ENCODE measurements around the genes GOLGA8A and MEIS2.

DNA sequence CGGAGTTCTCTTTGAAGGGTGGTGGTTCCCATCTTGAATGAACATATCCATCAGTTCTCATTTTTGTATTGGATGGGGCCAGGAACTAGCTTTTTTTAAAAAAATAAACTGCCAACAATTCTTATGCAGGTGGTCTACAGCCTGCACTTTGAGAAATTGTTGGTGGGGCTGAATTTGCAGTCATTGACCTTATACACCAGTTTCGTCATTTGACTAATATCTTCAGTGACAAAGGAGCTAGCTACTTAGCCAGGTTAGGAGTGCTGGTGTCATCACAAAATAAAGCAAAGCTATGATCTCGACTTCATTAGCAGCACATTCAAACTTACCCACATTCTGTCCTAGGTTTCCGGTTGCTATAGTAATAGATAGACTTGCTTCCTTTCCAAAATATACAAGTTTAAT lies 180.2 kb downstream of the RYR3 start:
- RRBS: no CpG with 5 or more reads among the region's 4 CpGs

- RRBS: no CpG with 5 or more reads among the region's 4 CpGs
These were observed 100.8 kb upstream of the CHRM5 start for GRCh38 chr15:33867437-33867967.

GRCh38 chr15:34341421-34341848 lies 1.5 kb downstream of the NOP10 start:
- RRBS: no CpG with 5 or more reads among the region's 3 CpGs

GRCh38 chr15:34378988-34379918 lies 12.3 kb upstream of the LPCAT4 start:
- RRBS: no CpG with 5 or more reads among the region's 8 CpGs

GRCh38 chr15:34436571-34437605 lies 720 bp downstream of the GOLGA8A start:
- RRBS: 1% methylated on average over 52 of the region's 143 CpGs

- RRBS: no CpG with 5 or more reads among the region's 57 CpGs
These were observed at the start of gene GOLGA8A for GRCh38 chr15:34437606-34438050. Gene GOLGA8A, minus strand, starts transcription at chr15:34437808.

DNA sequence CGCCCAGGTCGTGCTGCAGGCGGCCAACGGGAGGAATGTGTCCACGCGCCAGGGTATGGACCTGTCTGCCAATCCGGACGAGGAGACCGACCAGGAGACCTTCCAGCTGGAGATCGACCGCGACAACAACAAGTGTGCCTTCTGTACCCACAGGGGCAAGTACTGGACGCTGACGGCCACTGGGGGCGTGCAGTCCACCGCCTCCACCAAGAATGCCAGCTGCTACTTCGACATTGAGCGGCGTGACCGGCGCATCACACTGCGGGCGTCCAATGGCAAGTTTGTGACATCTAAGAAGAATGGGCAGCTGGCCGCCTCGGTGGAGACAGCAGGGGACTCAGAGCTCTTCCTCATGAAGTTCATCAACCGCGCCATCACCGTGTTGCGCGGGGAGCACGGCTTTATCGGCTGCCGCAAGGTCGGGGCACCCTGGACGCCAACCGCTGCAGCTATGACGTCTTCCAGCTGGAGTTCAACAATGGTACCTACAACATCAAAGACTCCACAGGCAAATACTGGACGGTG lies 57.7 kb upstream of the GOLGA8A start:
- RRBS: no CpG with 5 or more reads among the region's 38 CpGs

GRCh38 chr15:34721677-34722913 lies 32.7 kb downstream of the GJD2 start:
- RRBS: 5% methylated on average over 8 of the region's 36 CpGs

- RRBS: no CpG with 5 or more reads among the region's 11 CpGs
These were observed 5.4 kb downstream of the ACTC1 start for GRCh38 chr15:34789578-34790669.

- RRBS: no CpG with 5 or more reads among the region's 3 CpGs
These were observed 59.7 kb upstream of the ACTC1 start for GRCh38 chr15:34855079-34855452.

GRCh38 chr15:35061447-35062460 lies 23.3 kb downstream of the NANOGP8 start:
- RRBS: no CpG with 5 or more reads among the region's 12 CpGs

- RRBS: 89% methylated on average over 10 of the region's 32 CpGs
These were observed 214.0 kb upstream of the NANOGP8 start for GRCh38 chr15:35298921-35299572.

DNA sequence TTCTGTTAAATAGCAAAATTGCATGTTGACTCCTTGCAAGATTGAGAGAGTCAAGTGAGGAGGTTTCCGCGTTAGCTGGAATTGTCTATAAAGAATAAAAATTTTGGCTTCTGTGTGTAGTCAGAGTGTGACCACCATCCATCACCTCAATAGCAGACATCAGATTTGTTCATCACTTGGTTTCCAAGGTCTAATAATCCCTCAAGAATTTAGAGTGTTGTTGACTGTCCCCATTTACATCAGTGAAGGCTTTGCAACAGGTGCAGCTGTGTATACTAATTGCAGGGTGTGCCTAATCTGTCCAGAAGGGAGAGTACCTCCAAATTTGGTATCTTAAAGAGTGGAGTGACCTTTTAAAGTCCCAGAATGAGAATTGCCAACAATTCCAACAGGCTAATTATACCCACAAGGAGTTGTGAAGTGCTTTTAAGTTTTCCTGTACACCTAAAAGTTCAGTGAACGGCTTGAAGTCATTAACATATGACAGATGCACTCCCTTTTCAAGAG lies 26.1 kb downstream of the CDIN1 start:
- RRBS: no CpG with 5 or more reads among the region's 3 CpGs

DNA sequence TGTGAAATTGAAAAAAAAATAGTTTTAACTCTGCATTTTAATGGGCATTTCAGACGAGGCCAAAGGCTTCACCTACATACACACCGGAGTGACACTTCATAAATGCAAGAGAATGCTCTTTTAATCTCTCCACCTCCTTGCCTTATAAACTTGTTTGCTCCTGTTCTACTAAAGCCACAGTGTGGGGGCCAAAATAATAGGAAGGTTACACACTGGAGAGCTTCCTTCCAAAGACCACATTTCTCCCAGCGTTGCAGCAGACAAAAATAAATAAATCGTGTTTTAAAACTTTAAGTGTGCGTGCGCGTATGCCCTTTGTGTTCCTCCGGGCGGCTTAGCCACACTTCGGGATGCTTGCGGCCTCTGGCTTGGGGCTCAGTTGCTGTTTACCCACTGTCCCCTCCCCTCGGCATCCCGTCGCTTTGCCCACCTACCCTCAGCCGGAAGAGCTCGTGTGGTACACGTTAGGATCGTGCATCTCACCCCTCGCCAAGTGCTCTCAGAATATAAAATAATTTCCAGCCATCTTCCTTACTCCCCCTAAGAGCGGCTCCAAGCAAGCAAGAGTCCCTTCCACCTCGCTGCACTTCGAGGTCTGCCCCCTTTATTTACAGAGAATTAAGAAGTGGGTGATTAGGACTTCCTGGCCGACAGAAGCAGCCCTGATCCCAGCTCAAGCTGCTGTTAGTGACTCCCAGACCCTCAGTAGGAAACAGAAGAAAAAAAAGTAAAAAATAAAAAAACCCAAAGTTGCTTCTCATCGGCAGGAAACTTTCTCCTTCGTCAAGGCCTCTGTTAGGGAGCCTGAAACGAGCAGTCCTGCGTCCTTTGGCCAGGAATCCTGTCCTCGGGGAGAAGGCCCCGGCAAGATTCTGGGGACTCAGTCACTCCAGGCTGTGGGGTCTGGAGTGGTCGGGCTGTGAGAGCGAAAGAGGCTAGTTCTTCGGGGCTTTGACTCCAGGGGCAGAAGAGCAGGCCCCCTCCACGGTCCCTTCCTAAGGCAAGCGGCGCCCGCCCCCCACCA lies 3.2 kb downstream of the MEIS2 start:
- RRBS: 1% methylated on average over 8 of the region's 36 CpGs

DNA sequence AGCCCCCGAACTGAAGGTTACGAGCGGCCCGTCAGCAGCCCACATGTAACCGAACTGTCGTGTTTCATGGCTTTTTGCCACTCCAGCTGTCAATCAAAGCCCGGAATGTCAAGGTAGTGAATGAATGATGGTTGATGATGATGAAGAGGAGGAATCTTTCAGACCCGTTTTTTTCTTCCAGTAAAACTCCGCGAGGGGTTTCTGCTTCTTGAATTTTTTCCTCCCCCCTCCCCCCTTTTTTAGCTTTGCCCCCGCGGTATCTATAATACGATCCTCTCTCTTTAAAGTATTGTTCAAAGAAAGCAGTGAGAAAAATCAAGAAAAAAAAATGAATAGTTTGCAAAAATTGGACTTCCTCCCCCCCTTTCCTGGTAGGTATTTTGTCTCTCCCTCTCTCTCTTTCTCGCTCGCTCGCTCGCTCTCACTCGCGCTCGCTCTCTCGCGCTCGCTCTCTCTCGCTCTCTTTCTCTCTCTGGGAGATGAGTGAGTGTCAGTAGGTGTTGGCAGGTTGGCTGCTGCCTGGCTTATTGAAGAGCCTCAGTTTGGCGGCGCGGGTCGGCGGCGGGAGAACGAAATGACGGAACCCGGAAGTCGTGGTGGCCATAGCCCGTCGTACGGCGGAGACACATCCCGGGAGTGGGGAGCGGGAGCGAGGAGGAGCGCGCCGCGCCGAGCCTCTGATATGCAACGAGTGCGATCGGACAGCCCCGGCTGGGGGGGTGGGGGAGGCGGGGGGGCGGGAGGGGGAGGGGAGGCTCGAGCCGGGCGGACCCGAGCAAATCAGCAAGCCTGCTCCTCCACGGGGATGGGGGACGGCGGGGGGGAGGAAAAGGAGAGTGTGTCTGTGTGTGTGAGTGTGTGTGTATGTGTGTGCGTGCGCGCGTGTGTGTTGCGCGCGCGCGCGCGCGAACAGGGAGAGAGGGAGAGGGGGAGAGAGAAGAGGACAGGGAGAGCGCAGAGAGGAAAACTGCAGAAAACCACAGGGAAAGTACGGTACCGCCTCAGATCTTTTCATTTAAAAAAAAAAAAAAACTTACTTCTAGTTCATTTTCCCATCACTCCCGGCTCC lies at the start of gene MEIS2:
Gene MEIS2, minus strand, starts transcription at position 695 of the 1,069 bp plus-strand sequence.
- RRBS: 2% methylated on average over 16 of the region's 75 CpGs

DNA sequence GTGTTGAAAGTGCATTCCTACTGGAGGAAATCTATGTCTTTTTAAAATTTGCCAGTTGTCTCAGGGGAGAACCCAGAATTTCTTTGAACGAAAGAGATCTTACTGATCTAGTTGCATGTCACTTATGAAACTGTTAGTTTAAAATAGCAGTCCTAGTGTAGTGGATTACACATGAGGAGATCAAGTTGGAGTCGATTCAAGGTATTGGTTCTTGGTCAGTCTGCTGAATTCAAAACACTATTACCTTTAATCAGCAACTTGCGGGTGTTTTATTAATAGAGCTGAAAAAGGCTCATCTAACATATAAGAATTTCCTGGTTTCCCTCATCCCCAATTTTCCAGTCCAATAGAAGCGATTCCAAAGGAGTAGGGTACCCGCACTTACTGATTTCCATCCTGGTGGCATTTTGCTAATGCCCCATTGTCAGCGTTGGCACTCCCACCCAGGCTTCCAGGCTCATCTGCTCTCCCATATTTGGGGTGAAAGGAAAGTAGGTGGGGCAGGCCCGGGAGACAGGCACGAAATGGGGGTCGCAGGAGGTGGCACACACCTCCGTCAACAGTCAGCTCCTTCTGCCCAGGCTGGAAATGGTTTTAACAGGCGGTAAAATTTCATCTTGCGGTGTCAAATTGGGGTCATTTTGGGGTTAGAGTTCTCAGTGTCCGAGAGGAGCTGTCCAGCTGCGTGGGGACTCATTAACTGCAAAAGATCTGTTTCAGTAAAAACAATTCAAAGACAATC lies 3.9 kb upstream of the MEIS2 start:
- RRBS: no CpG with 5 or more reads among the region's 14 CpGs

GRCh38 chr15:37122494-37122967 lies 22.2 kb upstream of the MEIS2 start:
- RRBS: no CpG with 5 or more reads among the region's 5 CpGs

DNA sequence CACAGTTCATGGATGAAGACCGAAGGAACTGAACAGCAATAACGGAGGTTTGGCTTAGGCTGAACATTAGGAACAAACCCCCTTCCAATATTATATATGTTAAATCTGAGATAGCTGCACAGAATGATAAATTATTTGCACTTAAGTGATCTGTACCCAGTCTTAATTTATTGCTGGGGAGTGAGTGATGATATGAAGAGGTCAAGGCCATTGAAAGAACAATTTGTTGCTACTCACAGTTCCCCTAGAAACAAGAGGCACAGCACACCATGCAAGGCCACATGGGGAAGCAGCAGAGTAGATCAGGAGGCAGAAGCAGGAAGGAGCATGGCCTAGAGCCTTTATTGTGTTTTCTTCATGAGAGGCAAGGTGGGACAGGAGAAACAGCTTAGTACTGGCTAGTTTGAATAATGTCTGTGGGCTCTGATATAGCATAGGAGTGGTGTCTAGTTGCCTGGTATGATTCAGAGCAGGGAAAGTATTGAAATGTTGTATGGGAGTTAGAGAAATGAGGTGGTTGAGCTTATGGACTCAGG lies 71.5 kb downstream of the TMCO5A start:
- RRBS: no CpG with 5 or more reads among the region's 2 CpGs

DNA sequence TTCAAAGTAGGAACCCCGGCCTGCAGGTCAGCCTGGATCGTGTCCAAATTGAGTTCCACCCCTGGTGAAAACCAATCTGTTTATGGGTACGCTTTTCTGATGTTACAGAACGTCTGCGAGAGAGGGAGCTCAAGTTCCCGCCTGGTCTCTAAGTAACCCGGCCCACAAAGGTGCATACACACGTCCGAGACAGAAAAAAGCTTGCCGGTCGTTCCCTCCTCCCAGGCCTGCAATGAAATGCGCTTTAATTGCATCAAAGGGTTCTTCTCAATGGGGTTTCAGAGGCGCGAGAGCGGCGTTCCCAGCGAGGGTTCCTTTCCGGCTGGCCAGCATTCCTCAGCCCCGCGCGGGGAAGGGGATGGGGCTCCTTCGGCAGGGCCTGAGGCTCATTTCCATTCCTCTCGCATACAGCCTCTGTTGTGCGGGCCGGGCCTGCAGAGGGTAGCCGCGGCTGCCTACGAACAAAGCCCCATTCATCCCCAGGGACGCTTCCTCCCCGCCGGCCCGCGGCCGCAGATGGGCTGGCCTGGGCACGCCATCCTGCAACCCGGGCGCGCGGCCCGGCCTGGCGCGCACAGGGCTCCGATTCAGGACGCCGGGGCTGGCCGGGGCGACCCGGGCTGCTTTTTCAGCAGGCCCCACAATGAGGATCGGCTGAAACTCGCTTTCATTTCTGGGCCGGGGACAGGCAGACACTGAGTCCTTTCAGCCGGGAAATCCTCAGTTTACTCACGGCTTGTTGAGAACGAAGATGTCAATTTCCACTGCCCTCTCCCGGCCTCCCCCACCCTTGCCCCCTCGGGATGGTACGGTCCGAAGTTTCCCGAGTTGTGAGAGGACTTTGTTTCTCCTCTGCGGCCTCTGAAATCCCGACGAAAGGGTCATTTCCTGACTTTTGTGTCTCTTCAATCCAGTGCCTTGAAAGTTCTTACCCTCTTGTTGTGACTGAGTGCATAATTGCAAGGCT lies 138.4 kb downstream of the TMCO5A start:
- RRBS: under 1% methylated on average over 33 of the region's 62 CpGs